Heart right ventricle (tissue), 2 donors: ENCODE data around the gene ACLY.

- PRO-cap, 2 experiments = no peak in any of the 2 experiments
Measured at GRCh38 chr17:41769208-41769954, 17.1 kb downstream of the JUP start.

GRCh38 chr17:41810945-41811394 lies 779 bp downstream of the P3H4 start:
- PRO-cap, 2 experiments = no peak in any of the 2 experiments

DNA sequence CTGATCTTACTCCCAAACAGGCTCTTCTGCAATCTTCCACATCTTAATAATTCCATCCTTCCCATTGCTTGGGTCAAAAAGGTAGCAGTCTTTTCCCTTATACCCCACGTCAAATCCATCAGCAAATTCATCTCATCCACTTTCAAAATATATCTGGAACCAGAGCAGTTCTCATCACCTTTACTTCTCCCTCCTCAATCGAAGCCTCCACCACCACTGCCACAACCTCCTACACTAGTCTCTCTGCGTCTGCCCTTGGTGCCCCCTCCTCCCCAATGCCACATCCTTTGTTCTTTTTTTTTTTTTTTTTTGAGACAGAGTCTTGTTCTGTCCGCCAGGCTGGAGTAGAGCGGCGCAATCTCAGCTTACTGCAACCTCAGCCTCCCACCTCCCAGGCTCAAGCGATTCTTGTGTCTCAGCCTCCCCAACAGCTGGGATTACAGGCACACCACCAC lies 2.3 kb downstream of the KLHL11 start:
- PRO-cap, 2 experiments = no peak in any of the 2 experiments

DNA sequence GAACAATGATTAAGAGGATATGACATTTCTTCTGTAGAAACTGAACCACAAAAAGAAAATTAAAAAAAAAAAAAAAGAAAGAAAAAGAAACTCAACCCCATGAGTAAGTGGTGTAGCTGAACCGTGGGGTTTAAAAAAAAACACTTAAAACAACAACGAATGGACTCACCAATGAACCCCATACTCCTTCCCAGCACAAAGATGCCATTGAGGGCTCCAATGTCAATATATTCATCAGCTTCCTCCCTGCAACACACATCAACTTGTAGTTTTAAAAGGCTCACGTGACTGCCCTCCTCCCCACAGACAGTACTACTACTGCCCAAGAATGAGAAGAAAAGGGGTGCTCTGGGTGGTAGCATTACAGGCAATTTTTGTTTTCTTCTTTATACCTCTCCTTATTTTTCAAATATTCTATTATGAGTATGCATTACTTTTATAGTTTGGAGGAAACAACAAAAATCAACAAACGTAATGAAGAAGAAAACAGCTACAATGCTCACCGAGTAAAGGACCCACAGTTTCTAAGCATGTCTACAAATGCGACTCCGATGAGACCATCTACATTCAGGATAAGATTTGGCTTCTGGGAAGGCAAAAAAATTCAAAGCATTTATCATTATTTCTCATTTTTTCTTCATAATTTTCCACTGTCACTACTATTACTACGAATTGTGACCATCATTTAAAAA lies 3.5 kb upstream of the KLHL11 start:
- PRO-cap, 2 experiments = no peak in any of the 2 experiments

- PRO-cap, 2 experiments = no peak in any of the 2 experiments
Measured at GRCh38 chr17:41901351-41902107, 17.2 kb downstream of the ACLY start.

DNA sequence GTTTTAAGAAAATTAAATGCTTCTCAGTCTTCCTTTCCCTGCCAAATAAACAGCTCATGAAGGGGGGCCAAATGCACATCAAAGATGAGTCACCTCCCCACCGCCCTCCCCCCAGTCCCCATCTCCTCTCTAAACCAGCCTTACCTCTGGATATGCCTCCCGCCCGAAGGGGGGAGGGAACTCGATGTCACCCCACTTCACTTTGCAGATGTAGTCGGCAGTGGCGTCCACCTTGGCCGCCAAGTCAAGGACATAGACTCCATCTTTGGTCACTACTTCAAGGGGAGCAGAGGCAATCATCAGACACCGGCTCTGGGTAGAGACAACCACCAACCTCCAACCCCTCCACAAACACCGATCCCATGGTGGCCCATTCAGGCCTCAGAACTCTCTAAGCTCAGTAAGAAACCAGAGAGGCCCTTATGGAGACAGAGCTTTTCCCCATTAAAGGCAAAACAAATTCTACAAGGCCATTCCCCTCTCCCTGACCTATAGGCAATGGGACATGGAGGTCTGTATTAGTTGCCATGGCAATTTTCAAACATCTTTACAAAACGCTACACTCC lies 11.4 kb downstream of the ACLY start:
- PRO-cap, 2 experiments = no peak in any of the 2 experiments

GRCh38 chr17:41918694-41919087 lies at the start of gene ACLY:
TSS of gene ACLY (minus strand) at chr17:41918951.
- PRO-cap, 2 experiments = peak in 2 of 2 experiments; most common minus-strand start chr17:41919002 (in 2)

DNA sequence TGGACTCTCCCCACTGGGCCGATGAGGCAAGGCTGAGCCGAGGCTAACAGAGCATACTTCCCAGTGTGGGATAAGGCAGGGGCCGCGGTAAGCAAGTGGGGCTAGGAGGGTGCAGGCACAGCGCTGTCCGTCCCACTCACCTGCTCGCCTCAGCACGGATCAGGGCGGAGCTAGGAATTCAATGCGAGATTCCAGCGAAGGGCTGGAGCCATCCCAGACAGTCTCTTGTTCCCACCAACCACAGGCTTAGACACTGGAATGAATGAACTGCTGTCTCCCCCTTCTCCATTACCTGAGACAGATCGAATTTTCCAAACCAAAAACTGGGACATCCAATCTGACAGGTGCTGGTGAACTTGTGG lies 728 bp upstream of the ACLY start:
- PRO-cap, 2 experiments = no peak in any of the 2 experiments

DNA sequence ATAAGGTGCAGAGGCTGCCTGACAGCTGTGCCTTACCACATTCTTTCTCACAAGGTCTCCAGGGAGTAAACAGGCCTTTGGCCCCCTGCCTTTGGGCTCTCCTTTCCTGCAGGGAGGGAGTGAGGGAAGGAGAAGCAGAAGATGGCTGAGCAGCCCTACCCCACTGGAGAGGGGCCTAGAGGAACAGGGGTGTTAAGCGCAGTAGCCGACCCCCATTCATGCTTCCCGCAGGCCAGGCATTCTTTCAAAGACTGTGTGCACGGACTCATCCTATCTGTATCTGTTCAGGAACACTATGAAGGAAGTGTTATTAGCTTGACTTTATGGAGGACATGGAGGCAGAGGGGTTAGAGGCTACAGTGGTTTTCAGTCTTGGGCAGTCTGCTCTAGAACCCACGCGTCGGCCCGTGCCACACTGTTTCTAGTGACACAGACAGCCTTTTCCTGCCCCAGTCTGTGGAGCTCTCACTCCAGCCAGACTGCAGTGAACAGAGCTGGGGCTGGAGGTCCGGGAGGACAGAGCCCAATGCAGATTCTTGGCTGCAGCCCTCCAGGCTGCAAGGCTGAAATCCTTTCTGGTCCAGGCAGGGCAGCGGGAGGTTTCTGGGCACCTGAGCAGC lies 4.2 kb upstream of the CNP start:
- PRO-cap, 2 experiments = no peak in any of the 2 experiments

- PRO-cap, 2 experiments = no peak in any of the 2 experiments
Measured at GRCh38 chr17:41978271-41978579, 11.6 kb downstream of the CNP start.

DNA sequence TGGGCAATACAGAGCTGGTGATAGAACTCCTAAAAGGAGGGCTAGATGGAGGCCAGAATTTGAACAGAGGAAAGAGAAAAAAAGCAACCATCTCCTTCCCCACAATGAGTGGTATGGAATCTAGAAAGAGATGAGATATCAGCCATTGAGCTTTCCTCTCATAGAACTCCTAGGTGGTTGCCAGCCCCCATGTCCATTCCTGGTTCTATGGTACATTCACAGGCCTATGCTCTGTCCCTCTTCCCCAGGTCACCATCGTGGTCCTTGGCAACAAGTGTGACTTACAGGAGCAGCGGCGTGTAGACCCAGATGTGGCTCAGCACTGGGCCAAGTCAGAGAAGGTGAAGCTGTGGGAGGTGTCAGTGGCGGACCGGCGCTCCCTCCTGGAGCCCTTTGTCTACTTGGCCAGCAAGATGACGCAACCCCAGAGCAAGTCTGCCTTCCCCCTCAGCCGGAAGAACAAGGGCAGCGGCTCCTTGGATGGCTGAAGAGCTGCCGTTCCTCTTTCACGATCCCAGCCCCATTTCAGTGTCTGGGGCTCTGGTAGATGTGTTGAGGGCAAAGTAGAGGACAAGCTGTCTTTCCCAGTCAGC lies 3.6 kb downstream of the NKIRAS2 start:
- PRO-cap, 2 experiments = no peak in any of the 2 experiments

- PRO-cap, 2 experiments = no peak in any of the 2 experiments
Measured at GRCh38 chr17:42065063-42065502, 14.7 kb upstream of the C17orf113 start.

- PRO-cap, 2 experiments = no peak in any of the 2 experiments
Measured at GRCh38 chr17:42141283-42142108, 13.3 kb downstream of the RAB5C start.

- PRO-cap, 2 experiments = no peak in any of the 2 experiments
Measured at GRCh38 chr17:42275311-42276218, 626 bp downstream of the STAT5B start.

- PRO-cap, 2 experiments = no peak in any of the 2 experiments
Measured at GRCh38 chr17:42286822-42287190, 1.5 kb upstream of the STAT5A start.

DNA sequence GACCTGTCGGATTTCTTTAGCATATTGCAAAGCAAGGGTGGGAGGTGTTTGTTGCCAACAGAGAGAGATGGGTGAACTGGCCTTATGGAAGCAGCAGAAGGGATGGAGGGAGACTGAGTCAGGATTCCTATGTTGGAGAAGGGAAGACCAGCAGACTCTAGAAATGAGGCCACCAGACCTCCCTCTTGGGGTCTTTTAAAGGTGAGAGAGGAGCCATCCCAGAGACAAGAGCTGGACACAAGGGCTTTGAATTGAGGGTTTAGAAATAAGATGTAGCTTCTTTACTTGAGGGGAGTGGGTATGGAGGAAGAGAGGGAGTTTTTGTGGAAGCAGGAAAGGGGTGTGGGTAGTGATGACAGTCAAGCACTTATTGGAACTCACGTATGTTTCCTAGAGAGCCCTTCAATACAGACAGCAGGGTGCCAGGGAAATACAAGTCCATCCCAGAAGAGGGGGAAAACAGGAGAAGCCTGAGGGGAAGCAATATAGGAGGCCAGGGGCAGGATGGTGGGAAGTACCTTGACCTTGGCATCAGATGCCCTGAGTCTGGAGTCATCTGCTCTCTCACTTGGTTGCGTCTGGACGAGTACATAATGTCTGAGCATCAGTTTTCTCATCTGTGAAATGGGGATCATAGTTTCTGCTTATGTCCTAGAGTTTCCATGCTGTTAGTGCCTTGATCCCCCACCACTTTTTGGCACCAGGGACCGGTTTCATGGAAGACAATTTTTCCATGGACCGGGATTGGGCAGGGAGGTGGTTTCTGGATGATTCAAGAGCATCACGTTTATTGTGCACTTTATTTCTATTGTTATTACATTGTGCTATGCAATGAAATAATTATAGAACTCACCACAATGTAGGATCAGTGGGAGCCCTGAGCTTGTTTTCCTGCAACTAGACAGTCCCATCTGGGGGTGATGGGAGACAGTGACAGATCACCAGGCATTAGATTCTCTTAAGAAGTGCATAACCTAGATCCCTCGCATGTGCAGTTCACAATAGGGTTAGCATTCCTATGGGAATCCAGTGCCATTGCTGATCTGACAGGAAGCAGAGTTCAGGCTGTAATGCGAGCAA lies 2.2 kb downstream of the STAT5A start:
- PRO-cap, 2 experiments = no peak in any of the 2 experiments

DNA sequence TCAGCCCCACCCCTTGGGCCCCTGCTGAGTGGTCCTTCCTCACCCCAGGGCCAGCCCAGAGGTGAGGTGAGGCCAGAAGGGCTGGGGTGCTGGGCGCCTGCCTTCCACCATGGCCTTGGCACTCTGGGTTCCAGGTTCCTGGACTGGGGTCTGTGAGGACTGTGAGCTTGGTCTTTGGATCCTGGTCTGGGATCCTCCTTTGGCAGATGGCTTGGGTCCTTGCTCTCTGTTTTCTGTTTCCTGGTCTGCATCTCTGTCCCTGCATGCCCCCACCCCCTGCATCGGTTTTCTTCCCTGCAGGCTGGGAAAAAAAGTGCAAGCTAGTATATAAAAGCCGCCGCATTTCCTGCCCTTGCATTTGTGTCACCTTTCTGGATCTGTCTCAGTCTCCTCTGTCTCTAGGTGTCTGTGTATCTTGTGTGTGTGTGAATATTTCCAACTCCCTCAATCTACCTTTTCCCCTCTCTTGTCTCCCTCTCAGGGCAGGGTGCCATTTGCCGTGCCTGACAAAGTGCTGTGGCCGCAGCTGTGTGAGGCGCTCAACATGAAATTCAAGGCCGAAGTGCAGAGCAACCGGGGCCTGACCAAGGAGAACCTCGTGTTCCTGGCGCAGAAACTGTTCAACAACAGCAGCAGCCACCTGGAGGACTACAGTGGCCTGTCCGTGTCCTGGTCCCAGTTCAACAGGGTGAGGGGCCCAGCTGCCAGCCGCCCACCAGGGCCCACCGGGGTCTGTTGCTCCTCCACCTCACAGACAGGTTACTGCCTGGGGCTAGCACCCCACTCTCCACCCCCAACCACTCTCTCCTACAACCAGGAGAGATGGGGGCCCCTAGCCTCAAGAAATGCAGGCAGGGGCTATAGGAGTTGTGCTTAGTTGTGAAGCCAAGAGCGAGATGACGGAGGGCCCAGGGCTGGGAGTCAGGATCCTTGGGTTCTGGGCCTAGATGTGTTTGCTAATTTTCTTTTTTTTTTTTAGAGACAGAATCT lies 17.8 kb downstream of the STAT5A start:
- PRO-cap, 2 experiments = no peak in any of the 2 experiments

DNA sequence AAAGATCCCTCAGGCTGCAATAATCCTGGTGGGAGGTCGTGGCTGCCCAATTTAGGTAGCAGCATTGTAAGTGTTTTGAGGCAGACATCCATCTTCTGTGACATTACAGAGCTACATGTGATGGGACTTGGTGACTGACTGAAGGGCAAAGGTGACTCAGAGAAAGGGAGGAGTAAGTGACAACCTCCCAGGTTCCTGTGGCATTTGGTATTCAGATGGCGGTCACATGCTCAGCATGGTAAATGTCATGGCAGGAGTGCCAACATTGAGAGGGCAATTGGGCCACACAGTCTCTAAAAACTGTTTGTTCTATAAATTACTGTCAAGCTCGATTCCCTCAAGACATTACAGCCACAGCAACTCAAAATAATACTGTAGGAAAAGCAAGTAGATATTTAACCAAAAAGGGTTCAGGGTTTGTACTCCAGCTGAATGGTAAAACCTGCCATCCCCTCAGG lies 26.4 kb downstream of the STAT3 start:
- PRO-cap, 2 experiments = no peak in any of the 2 experiments

GRCh38 chr17:42489594-42489980 lies 30.9 kb downstream of the ATP6V0A1 start:
- PRO-cap, 2 experiments = no peak in any of the 2 experiments

GRCh38 chr17:42518789-42519229 lies 17.2 kb upstream of the NAGLU start:
- PRO-cap, 2 experiments = no peak in any of the 2 experiments